Thoracic aorta endothelial cell (primary cell): Measurements from ENCODE around the gene PLEKHN1.

DNA sequence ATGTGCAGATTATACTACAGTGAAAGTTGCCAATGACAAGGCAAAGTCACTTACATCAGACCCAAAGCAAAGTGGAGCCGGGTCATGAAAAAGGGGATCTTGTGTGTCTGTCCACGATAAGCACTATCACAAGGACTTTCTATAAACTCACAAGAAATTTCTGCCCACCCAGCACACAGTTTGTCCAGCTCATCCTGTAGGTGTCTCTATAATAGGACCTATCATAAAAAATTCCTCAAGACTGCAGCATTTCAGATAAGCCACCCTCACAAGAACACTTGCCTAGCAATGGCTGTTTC is 50.3 kb downstream of the OR4F5 start:
- CAGE, long polyA plus RNA = no peak

DNA sequence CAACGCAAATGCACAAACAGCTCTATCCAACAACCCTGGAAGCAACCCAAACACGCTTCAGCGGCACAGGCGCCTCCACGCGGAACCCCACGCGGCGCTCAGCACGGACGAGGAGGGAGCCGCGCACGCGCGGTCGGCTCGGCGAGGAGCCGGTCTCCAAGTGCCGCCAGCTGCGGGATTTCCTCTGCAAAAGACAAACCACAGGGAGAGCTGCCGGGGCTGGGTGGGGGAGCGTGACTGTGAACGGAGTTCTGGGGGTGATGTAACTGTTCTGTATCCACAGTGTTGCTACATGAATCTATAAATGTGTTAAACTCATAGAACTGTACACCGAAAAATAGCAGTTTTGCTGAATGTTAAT is 81.1 kb downstream of the OR4F16 start:
- CAGE, long polyA plus RNA = no peak

DNA sequence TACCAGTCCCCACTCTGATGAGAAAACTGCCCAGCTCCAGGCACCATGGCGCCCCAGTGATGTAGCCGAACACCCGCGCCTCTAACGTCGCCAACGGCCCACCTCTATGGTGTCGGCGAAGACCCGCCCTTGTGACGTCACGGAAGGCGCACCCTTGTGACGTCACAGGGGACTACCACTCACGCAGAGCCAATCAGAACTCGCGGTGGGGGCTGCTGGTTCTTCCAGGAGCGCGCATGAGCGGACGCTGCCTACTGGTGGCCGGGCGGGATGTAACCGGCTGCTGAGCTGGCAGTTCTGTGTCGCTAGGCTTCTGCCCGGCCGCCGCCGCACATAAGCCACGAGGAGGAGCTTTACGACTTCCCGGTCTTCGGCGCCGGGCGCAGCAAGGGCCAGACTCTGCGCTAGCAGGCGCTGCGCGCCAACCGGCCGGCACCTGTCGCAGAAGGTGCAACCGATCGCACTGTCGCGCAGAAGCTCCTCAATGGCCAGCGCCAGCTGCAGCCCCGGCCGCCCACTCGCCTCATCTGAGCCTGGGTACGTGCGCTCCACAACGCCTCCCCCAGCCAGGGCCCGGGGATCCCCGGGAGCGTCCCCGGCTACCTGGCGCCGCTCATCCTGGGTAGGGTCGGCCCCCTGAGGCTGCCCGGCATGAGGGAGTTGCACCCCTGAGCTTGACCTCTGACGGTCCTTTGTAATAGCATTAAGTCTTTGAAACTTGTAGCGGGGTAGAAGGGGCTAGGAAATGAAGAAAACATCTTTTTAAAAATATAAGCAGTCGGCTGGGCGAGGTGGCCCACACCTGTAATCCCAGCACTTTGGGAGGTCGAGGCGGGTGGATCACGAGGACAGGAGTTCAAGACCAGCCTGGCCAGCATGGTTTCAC is 92.3 kb upstream of the OR4F16 start:
- CAGE, long polyA plus RNA = no peak

DNA sequence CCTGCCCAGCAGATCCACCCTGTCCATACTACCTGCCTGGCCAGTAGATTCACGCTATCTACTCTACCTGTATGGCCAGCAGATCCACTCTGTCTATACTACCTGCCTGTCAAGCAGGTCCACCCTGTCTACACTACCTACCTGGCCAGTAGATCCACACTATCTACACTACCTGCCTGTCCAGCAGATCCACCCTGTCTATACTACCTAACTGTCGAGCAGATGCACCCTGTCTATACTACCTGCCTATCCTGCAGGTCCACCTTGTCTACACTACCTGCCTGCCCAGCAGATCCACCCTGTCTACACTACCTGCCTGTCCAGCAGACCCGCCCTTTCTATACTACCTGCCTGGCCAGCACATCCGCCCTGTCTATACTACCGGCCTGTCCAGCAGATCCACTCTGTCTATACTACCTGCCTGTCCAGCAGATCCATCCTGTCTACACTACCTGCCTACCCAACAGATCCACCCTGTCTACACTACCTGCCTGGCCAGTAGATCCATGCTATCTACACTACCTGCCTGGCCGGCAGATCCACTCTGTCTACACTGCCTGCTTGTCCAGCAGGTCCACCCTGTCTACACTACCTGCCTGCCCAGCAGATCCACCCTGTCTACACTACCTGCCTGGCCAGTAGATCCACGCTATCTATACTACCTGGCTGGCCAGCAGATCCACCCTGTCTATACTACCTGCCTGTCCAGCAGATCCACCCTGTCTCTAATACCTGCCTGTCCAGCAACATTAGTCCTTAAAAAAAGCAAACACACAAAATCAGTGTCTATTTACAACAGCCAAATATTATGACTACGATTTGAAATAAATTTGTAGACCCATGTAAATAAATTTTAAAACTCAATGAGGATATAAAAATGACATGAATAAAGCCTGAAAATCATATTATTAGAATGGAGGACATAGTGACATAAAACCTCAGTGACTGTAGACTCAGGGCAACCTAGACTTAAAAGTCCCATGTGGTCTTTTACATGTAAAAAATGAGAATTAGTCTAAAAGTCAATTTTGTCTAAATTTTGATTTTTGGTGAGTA is 100.5 kb upstream of the SAMD11 start:
- CAGE, long polyA plus RNA = no peak

DNA sequence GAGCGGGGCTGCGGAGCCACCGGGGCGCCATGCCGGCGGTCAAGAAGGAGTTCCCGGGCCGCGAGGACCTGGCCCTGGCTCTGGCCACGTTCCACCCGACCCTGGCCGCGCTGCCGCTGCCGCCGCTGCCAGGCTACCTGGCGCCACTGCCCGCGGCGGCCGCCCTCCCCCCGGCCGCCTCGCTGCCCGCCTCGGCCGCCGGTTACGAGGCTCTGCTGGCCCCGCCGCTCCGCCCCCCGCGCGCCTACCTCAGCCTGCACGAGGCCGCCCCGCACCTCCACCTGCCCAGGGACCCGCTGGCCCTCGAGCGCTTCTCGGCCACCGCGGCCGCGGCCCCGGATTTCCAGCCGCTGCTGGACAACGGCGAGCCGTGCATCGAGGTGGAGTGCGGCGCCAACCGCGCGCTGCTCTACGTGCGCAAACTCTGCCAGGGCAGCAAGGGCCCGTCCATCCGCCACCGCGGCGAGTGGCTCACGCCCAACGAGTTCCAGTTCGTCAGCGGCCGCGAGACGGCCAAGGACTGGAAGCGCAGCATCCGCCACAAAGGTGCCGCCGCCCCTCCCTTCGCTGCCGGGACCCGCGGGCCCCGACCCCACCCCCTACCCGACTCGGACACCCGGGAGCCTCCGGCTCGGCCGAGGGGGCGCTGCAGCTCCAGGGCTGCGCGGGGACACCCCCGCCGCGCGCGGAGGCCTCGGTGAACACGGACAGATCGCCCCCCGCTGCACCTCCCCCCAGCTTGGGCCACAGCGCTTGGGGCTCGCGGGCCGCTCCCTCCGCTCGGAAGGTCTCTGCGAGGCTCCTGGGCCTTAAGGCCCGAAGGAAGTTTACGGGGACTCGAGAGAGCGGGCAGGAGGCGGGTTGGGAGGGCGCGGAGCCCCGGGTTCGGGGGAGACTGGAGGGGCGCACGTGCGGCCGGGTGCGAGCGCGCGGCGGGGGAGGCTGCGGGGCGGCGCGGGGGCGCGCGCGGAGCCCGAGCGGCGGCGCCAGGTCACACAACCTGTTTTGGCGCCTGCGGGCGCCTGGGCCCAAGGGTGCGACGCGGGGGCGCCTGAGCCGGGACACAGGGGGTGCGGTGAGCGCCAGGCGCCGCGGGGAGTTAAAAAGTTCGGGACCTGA is 1.0 kb downstream of the SAMD11 start:
- CAGE, long polyA plus RNA = no peak

- CAGE, long polyA plus RNA = no peak
Measured at GRCh38 chr1:941489-942427, 17.3 kb downstream of the NOC2L start.

- CAGE, long polyA plus RNA = no peak
Measured at GRCh38 chr1:959694-960271, 601 bp upstream of the KLHL17 start.

DNA sequence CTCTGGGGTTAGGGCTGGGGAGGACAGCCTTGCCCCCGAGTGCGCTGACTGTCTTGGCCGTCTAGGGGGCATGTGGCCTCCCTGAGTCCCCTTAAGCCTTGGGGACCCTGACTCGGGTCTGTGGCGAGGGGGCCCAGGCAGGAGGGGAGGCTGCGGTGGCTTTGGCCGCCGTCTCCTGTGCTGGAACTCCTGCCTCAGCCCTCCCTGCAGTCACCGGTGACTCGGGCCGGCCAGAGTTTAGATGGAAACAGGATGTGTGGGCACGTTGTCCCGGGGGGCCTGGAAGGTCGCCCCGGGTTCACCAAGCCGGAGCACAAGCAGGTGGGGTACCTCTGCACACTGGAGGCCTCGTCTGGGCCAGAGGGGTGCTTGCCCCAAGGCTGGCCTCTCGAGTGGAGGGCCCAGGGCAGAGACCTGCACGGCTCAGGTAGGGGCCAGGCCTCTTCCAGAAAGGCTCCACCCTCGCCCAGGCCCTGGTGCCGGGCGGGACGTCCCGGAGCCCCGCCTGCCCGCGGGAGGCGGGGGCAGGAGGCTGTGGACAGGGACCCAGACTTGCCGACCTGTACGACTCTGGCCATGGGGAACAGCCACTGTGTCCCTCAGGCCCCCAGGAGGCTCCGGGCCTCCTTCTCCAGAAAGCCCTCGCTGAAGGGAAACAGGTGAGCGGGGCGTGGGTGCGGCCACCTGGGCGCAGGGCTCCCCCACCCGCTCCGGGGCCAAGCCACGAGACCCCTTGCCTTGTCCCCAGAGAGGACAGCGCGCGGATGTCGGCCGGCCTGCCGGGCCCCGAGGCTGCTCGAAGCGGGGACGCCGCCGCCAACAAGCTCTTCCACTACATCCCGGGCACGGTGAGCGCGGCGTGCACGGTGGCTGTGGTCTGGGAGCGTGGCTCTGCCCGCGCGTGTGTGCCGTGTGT is at the start of gene PLEKHN1:
PLEKHN1 (plus strand) TSS at position 527 of the 916 bp plus-strand sequence.
- CAGE, long polyA plus RNA = no peak

GRCh38 chr1:1001652-1002476 is 2.0 kb upstream of the HES4 start:
- CAGE, long polyA plus RNA = no peak

DNA sequence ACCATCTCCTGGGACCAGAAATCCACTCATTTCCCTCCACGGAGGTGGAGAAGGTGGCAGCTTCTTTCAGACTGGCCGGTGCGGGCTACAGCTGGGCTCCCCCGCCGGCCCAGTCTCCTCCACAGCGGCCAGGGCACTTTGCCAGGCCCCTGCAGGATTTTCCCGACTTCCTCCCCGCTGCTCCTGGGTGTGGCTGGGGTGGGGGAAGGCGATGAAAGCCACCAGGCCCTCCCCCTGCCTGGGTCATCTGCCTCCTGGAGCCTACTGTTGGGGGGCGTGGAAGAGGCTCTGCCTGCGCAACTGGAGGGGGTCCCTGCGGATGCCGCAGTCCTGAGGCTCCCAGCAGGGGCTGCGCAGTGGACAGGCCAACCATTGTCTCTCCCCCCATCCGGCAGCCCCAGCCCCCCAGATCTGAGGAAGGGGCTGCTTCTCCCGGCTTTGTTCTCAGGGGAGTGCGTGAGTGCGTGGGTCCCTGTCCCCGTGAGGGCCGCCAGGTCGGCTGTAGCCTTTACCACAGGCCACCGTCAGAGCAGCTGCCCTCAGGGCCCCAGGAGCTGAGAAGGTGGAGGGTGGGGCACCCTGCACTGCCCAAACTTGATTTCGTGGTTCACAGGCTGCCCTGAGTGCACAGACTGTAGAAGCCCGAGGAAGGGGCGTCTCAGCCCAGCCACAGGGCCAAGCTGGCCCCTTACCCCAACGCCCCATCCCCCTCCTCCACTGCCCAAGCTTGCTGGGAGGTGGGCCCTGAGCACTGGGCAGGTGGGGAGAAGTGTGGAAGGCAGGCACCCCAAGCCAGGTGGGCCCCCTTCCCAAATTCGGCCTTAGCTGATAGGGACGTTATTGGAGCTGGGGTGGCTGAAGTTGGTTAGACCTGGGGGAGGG is 1.4 kb downstream of the AGRN start:
- CAGE, long polyA plus RNA = no peak

DNA sequence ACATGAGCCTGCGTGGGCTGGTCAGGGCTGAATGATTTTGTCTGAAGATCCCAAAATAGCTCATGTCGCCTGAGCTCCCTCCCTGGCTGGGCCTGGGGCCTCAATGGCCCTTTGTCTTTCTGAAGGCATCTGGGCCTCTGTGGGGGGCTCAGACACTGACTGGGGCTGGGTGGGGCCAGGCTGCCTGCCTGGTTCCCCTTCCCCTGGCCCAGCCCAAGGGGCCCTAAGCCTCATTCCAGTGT is 11.4 kb downstream of the AGRN start:
- CAGE, long polyA plus RNA = no peak

DNA sequence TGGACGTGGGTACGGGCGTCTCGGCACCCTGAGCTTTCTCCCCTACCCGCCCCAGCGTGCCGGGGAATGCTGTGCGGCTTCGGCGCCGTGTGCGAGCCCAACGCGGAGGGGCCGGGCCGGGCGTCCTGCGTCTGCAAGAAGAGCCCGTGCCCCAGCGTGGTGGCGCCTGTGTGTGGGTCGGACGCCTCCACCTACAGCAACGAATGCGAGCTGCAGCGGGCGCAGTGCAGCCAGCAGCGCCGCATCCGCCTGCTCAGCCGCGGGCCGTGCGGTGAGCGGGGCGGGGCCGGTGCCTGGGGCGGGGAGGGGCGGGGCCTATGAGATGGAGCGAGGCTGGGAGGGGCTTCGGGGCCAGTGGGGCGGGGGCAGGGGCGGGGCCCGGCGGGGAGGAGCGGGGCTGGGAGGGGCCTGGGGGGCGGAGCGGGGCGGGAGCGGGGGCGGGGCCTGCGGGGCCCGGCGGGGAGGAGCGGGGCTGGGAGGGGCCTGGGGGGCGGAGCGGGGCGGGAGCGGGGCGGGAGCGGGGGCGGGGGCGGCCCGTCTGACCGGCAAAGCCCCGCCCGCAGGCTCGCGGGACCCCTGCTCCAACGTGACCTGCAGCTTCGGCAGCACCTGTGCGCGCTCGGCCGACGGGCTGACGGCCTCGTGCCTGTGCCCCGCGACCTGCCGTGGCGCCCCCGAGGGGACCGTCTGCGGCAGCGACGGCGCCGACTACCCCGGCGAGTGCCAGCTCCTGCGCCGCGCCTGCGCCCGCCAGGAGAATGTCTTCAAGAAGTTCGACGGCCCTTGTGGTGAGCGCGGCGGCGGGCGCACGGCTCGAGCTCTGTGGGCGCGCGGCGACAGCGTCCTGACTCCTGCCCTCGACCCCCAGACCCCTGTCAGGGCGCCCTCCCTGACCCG is 20.9 kb downstream of the AGRN start:
- CAGE, long polyA plus RNA = no peak

DNA sequence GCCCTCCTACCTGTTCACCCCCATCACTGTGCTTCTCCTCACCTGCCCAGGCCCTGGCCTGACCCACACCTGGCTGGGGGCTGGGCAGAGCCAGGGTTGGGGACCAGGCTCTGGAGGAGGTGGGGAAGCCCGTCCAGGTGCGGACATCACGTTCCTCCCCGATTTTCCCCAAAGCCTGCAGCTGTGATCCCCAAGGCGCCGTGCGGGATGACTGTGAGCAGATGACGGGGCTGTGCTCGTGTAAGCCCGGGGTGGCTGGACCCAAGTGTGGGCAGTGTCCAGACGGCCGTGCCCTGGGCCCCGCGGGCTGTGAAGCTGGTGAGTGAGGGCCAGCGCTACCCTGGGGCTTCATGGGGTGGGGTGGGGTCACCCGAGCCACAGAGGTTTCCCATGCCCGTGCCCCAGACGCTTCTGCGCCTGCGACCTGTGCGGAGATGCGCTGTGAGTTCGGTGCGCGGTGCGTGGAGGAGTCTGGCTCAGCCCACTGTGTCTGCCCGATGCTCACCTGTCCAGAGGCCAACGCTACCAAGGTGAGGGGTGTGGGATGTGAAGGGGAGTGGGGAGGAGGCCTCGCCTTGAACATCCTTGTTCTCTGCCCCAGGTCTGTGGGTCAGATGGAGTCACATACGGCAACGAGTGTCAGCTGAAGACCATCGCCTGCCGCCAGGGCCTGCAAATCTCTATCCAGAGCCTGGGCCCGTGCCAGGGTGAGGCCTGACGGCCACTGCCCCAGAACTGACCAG is 25.8 kb downstream of the AGRN start:
- CAGE, long polyA plus RNA = no peak

- CAGE, long polyA plus RNA = no peak
Measured at GRCh38 chr1:1061875-1062482, 12.1 kb downstream of the RNF223 start.

- CAGE, long polyA plus RNA = no peak
Measured at GRCh38 chr1:1069768-1070885, 4.0 kb downstream of the RNF223 start.

- CAGE, long polyA plus RNA = no peak
Measured at GRCh38 chr1:1164031-1165201, 9.3 kb upstream of the TTLL10 start.

GRCh38 chr1:1189012-1189458 is 15.4 kb downstream of the TTLL10 start:
- CAGE, long polyA plus RNA = no peak

- CAGE, long polyA plus RNA = no peak
Measured at GRCh38 chr1:1328843-1329516, 2.1 kb upstream of the TAS1R3 start.

GRCh38 chr1:1337831-1338240 is 6.8 kb downstream of the TAS1R3 start:
- CAGE, long polyA plus RNA = no peak

GRCh38 chr1:1385936-1386983 is 11.3 kb upstream of the AURKAIP1 start:
- CAGE, long polyA plus RNA = no peak